LHCN-M2 (cell line): ENCODE results near the gene FOXL3.

DNA sequence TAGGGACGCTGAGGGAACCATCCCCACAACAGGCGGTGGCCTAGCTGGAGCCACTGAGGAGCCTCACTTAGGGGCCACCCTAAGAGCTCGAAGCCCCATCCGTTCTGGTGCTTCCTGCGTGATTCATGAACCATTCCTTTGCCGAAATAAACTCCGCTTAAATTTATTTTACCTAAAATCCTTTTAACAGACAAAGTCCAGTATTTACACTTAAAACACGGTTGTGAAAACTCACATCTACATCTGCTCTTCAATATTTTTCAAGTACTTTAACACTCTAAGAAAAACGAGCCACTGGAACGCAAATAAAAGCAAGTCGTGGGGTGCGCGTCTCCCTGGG is 161.9 kb upstream of the FAM20C start:
- RAMPAGE, long total RNA: no peak

DNA sequence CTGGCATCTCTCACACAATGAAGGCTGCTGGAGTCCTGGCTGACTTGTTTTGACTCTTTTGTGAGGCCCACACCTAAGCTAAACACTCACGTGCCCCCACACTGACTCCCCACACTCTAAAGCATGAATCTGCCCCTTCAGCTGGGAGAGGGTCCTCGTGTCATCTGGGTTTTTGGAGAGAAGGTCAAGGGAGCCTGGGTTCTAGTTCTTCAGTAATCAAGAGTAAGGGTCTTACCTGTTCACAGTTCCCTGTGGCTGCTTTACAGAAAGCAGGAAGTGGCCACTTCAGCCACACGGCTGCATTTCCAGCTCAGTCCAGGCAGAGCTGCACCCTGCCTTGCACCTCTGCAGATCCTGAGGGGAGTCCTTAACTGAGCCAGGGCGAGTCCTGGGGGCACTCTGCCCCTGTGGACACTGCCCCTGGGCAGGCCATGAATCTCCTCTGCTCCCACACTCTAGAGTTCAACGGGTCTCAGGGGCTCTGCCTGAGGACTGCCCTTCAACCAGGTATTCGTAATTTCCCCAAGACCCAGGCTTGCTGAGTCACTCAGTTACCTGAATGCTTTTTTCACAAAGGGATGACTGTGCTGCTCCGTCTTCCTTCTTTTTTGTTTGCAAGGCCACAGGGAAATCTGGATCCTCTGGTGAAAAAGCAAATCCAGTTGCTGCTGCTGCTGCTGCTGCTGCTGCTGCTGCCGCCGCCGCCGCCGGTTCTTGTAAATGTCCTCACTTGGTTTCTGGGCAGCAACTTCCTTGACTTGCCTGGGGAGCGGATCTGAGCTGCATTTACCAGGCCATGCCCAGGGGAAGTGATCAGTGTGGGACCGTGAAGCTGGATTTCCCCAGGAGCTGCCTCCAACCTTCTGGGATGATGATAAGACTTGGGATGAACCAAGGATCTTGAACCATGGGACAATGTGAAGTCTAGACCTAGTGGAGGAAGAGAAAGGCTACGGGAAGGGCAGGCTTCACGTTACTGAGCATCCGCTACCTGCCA is 157.3 kb upstream of the FAM20C start:
- RAMPAGE, long total RNA: no peak

DNA sequence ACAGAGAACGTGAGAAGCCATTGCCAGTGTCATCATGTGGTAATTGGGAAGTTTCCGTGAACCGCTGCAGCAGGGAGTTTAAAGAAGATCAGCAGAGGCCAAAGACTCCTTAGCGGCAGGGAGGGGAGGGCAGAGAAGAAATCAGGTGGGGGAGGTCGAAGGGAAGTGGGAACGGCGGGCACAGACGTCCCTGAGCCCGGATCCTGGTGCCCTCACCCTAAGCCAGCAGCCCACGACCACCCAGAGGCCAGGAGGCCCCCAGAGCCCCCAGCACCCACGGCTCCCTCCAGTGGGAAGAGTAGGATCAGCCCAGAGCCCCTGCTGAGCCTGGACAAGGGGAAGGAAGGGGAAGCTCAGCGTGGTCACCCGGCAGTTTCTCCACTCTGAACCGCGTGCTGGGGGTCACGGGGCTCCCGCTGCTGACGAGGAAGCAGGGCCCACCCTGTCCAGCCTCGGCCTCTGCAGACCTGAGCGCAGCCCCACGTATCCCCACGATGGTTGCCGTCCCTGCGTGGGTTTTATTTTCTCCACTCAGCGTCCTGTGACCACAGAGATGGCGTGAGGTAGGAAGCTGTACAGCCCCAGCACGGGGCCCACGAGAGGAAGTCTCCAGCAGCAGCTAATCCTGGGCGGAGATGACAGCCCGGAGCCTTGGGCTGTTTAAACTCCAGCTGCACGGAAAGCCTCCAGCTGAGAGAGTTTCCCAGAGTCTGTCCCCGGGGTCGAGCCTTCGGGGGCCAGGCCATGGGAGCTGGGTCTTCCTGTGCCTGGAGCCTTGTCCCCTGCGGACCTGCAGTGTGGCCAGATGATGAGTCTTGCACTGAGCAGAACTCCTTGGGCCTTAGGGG is 73.1 kb upstream of the FAM20C start:
- RAMPAGE, long total RNA: no peak

DNA sequence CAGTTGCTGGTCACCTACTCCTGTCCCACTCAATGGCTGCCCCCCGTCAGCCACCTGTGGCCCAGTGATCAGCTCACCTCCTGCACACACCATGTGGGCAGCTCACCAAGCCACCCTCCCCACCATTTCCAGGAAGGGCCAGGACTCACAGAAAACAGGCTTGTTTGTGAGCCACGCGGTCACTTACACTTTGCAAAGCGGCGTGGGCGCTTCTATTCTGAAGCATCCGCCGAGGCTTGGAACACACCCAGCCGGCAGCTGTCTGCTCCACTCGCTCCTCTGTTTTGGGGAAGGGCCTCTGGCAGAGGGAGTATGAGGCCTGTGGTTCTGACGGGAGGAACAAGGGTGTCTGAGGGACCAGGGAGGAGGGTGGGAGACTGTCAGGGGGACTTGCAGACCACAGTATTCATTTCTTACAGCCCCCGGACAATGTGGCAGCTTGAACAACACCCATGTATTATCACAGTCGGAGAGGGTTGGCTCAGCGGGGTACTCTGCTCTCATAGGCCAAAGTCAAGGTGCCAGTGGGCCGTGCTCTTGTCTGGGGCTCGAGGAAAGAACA is 60.6 kb upstream of the FAM20C start:
- RAMPAGE, long total RNA: no peak

GRCh38 chr7:197968-199085 is 6.0 kb downstream of the FAM20C start:
- RAMPAGE, long total RNA: no peak

GRCh38 chr7:202691-203340 is 10.4 kb downstream of the FAM20C start:
- RAMPAGE, long total RNA: no peak

DNA sequence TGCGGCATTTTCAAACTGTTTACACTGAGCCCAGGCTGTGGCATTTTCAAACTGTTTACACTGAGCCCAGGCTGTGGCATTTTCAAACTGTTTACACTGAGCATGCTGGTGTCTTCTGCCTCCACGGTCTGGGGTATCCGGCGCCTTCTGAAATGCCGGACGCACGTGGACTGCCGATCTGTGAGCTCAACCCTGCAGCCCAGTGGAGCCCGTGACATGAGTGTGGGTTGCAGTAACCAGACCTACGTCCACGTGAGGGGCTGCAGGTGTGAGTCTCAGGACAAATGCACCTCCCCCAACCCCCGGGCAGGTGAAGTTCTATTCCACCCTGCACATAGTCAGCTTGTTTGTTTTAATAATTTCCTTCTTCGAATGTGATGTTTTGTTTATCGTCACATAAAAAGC is 42.8 kb downstream of the FAM20C start:
- RAMPAGE, long total RNA: no peak

GRCh38 chr7:289786-290187 is at the start of gene FOXL3:
Gene FOXL3, plus strand, starts transcription at chr7:290170.
- RAMPAGE, long total RNA: no peak

DNA sequence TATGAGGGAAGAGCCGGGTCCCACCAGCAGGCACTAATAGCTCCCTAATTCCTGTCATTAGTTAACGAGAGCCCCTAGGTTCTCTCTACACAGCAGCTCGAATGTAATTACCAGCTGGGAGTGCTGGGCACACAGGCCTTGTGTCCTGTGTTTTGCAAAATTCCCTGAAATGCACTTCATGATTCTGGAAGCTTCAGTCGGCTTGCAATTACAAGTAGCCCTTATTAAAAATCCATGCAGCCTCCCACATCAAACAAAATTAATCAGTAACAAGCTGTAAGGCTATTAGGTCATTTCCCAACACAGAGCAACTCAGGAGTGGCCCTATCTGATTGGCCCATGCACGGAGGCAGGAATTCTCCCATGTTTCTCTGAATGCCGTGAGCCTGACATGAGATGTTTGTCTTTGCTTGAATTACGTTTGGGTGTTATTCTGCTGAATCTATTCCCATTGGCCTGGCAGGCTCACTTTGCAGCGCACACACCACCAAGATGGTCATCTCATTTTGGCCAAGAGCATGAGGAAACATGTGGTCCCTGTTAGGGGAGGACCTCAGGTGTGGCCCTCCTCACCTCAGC is 36.8 kb downstream of the FOXL3 start:
- RAMPAGE, long total RNA: no peak

DNA sequence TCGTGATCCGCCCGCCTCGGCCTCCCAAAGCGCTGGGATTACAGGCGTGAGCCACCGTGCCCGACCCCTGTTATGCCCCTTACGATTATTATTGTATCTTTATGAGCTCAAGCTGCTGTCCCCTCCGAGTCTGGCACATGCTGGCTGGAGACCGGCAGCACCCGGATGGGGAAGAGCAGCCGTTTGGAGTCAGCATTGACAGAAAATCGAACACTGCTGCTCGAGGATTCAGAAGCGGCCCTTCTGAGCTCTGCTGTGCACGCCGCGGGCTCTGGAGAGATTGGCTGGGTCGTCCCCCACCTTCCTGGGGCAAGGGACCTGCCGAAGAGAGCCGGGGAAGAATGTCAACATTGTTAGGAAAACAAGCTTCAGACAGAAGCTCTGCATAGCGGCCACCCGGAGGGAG is 84.9 kb downstream of the PDGFA start:
- RAMPAGE, long total RNA: no peak

DNA sequence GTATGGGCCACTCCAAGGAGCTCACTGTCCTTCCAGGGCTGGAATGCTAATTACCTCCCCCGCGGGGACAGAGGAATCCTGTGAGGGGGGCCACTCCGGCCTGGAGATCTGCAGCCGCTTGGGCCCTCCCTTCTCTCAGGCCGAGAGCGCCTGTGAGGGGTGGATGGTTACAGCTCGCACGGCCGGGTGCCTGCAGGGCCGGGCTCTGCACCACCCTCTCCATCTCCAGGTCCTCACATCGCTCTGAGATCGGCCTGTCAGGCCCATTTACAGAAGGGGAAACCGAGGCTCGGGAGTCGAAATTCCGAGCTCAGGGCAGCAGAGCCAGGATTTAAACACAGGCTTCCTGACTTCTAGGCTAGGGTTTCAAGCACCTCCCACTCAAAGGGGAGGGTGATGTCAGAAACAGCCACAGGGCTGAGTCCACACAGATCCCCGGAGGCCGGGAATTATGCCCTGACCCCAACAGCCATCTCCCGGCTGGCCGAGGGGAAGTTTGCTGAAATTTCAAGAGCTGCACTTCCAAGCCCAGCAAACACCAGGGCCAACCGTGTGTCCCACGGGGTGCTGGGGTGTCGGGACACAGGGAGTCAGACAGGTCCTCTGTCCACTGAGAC is 59.0 kb downstream of the PDGFA start:
- RAMPAGE, long total RNA: no peak

GRCh38 chr7:514441-514792 is 5.2 kb downstream of the PDGFA start:
- RAMPAGE, long total RNA: no peak

DNA sequence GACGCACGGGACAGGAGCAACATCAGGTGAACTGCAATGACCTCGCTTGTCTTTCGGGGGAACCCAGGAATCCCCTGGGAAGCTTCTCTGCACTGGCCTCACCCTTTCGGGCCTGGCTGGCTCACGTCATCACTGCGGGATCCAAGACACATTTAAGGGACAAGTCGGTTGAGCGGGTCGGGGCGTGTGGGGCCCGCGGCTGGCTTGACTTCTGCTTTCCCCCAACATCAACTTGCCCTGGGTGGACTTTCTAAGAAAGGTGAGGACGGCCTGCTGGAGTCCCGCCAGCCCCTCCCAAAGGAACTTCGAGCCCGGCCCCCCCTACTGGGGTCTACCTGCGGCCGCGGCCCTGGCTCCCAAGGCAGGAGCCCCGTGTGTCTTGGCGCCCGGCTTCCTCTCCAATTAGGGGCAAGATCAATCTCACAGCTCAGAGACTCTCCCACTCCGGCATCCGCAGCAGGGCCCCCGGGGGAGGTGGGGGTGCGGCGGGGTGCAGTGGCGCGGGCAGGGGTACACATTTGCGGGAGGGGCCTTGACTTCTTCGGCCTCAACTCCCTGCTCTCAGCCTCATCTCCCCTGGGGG is 29.9 kb upstream of the PDGFA start:
- RAMPAGE, long total RNA: no peak

GRCh38 chr7:566060-566722 is 46.5 kb upstream of the PDGFA start:
- RAMPAGE, long total RNA: no peak

- RAMPAGE, long total RNA: no peak
Measured at GRCh38 chr7:585351-585749, 65.7 kb upstream of the PDGFA start.

GRCh38 chr7:617463-618432 is 98.1 kb upstream of the PDGFA start:
- RAMPAGE, long total RNA: no peak

DNA sequence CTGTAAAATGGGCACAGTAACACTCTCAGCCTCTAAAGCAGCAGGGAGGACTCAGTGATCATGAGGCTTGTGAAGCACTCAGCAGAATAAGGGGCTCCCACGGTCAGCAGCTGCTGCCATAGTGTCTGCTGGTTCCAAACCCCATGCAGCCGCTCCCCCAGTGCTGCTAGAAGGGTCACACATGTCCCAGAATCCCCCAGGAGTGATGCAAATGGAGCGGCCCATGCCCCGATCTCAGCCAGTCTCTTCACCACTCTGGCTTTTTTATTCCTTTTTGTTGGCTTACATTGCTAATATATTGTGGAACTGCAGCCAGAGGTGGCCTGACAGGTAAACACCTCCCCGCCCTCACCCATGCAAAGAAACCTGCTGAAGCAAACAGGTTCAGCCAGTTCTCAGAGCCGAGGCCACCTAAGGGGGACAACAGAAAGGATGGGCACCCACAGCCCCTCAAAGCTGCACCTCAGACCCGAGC is 102.2 kb upstream of the PDGFA start:
- RAMPAGE, long total RNA: no peak

GRCh38 chr7:654012-655071 is 72.2 kb upstream of the DNAAF5 start:
- RAMPAGE, long total RNA: no peak

DNA sequence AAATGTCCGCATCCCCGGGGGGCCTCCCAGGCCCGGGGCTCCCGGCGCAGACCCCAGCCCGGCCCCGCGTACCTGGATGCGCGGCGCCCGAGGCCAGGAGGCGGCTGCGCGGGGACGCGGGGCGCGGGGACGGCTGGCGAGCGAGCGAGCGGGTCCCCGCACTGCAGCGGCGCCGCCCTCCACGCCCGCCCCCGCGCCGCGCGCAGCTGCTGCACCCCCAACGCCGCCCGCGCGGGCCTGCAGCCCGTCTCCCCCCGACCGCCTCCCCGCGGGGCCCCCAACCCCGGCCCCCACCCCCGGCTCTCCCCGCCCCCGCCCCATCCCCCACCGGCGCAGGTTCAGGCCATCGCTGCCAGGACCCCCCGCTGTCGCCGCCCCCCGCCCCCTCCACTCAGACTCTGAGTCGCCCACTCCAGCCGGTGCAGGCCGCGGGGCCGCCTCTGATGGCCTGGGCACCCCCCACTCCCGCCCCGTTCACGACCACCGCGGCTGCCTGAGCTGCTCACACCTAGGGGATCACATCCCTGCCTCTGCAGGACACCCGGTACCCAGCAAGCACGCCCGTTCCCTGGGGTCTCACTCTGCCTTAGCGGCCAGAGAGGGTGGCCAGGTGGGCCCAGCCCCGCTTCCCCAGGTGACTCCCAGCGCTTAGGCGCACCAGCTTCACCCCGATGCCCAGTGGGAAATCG is 14.0 kb upstream of the DNAAF5 start:
- RAMPAGE, long total RNA: no peak

- RAMPAGE, long total RNA: no peak
Measured at GRCh38 chr7:740785-740979, 13.6 kb upstream of the PRKAR1B start.